Gastroesophageal sphincter (tissue), 4 donors: ENCODE measurements around a stretch of chr12.

- PRO-cap, result no peak
- RAMPAGE, long total RNA, 4 experiments, result no peak in any of the 4 experiments
Measured at GRCh38 chr12:124430381-124430994, 135.6 kb downstream of the RFLNA start.

DNA sequence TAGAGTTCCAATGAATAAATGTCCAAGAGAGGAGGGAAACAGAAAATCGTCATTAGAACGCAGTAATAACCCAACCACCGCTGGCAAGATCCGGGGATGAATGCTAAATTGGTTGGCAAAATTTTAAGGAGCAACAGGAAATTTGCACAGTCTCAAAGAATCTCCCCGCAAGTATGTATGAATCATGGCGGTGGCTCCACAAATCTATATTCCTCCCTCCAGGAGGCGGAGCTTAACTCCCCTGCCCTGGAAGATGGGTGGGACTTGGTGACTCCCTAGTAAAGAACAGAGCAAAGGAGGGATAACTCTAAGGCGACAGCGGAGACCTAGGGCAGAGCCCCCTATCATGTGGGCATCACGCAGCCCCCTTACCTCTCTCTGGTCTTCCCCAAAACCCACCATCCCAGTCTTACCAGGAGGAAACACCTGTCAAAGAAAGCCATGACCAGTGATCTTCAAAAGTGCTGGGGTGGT lies 125.9 kb downstream of the NCOR2 start:
- PRO-cap, result no peak
- RAMPAGE, long total RNA, 4 experiments, result no peak in any of the 4 experiments

DNA sequence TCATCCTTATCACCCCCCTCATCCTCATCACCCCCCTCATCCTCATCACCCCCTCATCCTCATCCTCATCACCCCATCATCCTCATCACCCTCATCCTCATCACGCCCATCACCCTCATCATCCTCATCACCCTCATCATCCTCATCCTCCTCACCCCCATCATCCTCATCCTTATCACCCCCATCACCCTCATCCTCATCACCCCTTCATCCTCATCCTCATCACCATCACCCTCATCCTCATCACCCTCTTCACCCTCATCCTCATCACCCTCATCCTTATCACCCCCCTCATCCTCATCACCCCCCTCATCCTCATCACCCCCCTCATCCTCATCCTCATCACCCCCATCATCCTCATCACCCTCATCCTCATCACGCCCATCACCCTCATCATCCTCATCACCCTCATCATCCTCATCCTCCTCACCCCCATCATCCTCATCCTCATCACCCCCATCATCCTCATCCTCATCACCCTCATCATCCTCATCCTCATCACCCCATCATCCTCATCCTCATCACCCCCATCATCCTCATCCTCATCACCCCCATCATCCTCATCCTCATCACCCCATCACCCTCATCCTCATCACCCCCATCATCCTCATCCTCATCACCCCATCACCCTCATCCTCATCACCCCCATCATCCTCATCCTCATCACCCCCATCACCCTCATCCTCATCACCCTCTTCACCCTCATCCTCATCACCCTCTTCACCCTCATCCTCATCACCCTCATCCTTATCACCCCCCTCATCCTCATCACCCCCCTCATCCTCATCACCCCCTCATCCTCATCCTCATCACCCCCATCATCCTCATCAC lies 99.3 kb downstream of the NCOR2 start:
- PRO-cap, result no peak
- RAMPAGE, long total RNA, 4 experiments, result no peak in any of the 4 experiments

DNA sequence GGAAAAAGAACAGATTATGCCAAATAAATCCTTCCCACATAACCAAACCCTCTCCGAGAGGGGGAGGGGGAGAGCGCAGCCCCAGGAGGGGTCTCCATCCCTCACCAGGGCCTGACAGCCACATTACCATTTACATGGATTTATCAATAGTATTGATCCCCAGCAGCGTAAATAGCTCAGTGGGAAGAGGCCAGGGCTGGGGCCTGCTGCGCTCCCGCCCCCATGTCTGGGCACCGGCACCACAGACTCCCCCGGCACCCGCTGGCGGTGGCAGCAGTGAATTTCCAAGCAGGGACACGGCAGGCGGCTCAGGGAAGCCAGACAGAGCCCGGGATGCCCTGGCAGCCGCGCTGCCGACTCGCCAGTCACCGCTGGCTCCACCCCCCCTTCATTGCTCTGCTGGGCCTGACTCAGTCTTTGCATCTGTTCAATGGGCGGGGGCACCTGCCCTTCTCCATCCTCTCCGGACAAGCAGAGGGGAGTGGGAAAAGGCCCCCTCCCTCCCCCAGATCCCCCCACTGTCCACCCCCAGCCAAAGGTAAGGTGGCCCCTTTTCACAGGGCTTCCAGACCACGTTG lies 2.3 kb downstream of the NCOR2 start:
- PRO-cap, result no peak
- RAMPAGE, long total RNA, 4 experiments, result no peak in any of the 4 experiments

DNA sequence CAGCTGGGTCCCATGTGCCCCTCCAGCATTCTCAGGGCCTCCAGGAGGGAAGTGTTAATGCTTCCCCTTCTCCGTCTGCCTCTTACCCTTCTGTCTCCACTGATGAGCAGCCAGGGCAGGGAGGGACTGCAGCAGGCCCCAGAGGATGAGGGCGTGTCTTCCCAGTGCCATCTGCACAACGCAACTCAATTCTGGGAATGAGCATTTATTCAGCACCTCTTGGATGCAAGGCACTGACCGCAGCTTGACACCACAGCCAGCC lies 35.9 kb upstream of the NCOR2 start:
- PRO-cap, result no peak
- RAMPAGE, long total RNA, 4 experiments, result no peak in any of the 4 experiments

GRCh38 chr12:124646318-124647005 lies 79.0 kb upstream of the NCOR2 start:
- PRO-cap, result no peak
- RAMPAGE, long total RNA, 4 experiments, result no peak in any of the 4 experiments

- PRO-cap, result no peak
- RAMPAGE, long total RNA, 4 experiments, result no peak in any of the 4 experiments
Measured at GRCh38 chr12:124765100-124765921, 98.4 kb downstream of the SCARB1 start.

DNA sequence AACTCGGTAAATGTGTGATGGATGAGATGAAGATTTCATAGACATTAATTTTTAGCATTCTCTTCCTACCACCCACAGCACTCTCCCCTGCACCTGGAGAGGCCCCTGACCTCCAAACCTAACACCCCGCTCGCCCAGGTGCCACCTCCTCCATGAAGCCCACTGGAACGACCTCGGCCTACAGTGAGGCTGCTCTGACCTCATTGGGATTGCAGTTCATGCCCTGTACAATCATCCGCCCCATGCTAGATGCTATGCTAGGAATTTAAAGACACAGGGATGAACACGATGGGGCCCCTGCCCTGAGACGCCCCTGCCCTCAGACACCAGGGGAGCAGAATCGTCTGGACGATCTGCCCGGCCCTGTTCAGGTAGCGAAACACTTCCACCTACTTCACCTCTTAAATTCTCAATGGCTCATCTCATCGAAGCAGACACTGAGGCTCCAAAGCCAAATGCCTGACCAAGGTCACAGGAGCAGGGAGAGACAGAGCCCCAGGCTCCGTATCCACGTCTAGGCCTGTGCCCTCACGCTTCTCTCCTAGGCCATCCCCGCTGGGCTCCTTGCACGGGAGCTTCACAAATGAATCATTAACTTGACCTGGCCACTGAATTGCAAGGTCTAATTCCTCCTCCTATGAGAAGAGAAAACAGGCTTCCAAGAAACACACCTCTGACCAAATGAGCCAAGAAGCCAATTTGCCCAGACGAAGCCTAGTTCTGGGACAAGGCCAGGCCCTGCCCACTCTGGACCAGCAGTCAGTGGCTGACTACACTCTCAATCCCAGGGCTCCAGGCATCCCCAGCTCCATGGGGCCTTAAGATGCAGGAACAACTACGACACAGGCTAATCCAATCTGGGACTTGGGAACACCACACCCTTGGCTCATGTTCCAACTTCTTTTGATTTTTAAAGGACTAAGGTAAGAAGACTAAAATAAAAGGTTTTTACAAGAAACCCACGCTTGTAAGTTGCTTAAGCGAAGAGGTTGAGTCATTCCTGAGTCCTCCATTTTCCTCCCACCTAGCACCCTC lies 35.2 kb downstream of the SCARB1 start:
- PRO-cap, result no peak
- RAMPAGE, long total RNA, 4 experiments, result no peak in any of the 4 experiments

DNA sequence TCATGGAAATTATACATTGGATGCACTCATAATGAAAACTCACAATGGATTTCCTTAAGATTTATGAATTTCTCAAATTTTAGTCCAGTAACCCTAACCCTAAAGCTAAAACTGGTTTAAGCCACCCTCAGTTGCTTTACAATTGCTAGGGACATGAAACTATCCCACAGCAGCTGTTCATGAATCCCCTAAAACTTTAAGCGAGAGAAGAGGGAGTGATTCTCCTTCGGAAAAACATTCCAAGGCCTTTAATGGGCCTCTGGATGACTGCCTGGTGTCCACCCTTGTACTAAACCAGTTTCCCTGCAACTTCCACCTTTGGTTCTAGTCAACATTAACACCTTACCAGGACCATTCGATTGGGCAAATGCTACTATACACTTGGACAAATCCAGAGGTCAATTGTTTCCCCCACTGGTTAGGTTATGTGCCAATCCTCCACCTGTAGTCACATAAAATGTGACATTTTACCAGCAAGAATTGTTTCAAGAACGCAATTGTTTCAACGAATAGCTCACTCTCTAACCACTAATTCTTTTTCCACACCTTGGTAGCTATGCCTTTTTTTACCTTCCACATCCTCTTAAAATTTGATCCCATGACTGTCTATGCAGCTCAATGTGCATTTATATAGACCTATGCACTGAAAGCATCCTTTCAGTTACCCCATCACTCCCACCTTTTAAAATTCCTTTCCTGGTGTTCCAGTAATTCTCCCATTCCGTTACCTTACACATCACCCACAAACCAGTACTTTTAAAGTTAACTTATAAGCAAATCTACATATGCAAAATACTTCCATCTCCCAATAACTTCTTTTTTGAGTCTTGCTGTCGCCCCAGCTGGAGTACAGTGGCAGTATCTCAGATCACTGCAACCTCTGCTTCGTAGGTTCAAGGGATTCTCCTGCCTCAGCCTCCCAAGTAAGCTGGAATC lies 3.7 kb downstream of the UBC start:
- PRO-cap, result unidirectional peak, minus-strand start at position 358 of the sequence
- RAMPAGE, long total RNA, 4 experiments, result no peak in any of the 4 experiments

DNA sequence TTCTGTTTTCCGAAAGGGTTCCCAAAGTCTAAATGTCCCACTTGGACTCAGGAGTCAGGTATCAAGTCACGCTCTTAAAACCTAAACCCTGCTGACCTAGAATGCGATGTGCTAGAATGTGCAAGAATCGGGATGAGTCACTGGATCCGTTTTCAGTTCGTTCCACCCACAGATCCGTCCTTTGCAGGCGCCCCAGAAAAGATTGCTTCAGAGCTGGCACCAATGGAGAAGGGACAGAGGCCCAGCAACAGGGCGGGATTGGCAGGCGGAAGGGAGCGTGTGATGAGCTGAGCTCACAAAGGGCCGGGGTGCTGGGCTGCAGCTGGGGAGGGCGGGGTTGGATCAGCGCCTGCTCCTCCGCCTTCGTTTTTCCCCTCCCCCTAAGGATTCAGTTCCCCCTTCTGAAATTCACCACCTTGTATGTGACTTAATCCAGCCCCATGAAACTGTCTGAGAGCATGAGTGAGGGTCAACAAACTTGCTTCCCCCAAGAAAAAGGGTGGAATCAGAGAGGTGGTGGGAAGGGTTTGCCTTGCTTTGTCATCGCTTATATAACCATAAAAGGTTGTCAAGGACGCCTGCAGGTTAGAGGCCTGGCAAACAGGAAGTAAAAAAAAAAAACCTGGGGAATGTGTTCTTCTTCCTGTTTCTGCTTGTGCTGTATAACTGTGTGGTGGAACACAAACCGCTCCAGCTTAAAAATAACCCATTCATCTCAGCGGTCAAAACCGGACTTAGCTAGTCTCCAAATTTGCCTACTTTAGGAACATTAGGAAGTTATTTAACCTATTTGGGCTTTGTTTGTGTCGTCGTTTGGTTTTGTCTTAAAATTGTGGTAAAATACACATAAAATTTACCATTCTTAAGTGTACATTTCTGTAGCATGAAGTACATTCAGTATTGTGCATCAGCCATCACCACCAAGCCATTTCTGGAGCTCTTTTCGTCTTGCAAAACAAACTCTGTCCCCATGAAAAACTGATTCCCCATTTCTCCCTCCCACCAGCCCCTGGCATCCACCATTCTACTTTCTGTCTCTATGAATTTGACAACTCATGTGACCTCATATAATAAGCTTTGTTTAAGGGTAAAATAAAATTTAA lies 3.0 kb upstream of the UBC start:
- PRO-cap, result bidirectional peak, plus-strand start at position 298 of the sequence, minus-strand start at position 110 of the sequence; bidirectional peak, plus-strand start at position 656 of the sequence, minus-strand start at position 559 of the sequence
- RAMPAGE, long total RNA, 4 experiments, result no peak in any of the 4 experiments

DNA sequence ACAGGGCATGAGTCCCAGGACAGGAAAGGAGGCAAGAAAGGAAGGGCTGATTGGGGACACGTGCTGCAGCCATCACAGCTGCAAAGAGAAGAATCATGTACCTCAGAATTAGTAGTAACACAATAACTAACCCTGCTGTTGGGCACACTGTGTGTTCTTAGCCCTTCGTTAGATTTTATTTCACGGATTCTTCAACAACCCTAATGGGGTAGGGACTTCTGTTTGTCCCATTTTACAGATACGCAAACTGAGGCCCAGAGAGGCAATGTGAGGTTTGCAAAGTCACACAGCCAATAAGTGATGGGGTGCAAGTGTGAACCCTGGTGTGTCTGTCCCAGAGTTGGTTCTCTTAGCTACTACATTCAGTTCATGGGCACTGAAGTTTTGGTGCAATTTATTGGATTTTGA lies 5.8 kb downstream of the TMEM132B start:
- PRO-cap, result no peak
- RAMPAGE, long total RNA, 4 experiments, result no peak in any of the 4 experiments

- PRO-cap, result no peak
- RAMPAGE, long total RNA, 4 experiments, result no peak in any of the 4 experiments
Measured at GRCh38 chr12:125194194-125195037, 8.2 kb downstream of the TMEM132B start.

- PRO-cap, result no peak
- RAMPAGE, long total RNA, 4 experiments, result no peak in any of the 4 experiments
Measured at GRCh38 chr12:126583251-126583681, 1397.1 kb downstream of the TMEM132B start.

DNA sequence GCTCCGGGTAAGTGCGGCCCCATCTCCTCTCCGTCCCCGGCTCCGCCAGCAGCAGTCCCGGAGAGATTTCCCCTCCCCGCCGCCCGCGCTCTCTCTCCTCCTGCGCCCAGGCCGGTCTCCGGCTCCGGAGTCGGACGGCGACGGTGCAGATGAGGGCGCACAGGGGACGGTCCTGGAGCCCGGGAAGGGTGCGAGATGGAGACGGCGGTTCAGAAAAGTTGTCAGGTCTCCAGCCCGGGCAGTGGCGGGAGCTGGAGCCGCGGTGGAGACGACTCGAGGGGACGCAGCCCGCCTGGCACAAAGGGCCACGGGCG lies 1540.3 kb downstream of the TMEM132B start:
- PRO-cap, result no peak
- RAMPAGE, long total RNA, 4 experiments, result no peak in any of the 4 experiments

- PRO-cap, result no peak
- RAMPAGE, long total RNA, 4 experiments, result no peak in any of the 4 experiments
Measured at GRCh38 chr12:127147384-127147960, 1119.5 kb upstream of the TMEM132C start.

DNA sequence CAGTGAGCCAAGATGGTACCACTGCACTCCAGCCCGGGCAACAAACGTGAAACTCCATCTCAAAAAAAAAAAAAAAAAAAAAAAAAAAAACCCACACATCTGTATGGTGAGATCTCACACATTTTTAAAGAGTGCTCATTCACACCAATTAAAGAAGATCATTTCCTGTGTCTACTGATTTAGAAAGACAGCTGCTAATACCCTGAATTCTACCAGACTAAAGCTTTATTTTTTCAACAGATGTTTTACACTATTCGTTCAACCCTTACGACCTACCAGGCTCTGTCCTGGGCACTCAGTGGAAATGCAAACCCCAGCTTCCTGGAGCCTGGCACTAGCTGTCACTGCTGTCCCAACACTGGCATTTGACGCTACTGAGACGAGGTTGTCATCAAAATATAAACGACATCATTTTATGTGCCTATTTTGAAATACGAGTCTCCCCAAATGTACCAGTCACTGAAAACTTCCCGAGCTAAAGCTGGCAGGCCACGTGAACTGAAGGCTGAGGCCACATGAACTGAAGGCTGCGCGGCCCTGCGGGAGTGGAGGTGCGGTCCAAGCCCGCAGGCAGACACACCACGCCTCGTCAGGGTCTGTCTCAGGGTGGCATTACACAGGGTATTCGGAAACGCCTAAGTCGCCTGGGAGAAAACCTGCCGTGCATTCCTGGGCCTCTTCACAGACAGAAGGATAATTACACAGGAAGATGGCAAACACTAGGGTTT lies 27.2 kb downstream of the SLC15A4 start:
- PRO-cap, result no peak
- RAMPAGE, long total RNA, 4 experiments, result no peak in any of the 4 experiments

DNA sequence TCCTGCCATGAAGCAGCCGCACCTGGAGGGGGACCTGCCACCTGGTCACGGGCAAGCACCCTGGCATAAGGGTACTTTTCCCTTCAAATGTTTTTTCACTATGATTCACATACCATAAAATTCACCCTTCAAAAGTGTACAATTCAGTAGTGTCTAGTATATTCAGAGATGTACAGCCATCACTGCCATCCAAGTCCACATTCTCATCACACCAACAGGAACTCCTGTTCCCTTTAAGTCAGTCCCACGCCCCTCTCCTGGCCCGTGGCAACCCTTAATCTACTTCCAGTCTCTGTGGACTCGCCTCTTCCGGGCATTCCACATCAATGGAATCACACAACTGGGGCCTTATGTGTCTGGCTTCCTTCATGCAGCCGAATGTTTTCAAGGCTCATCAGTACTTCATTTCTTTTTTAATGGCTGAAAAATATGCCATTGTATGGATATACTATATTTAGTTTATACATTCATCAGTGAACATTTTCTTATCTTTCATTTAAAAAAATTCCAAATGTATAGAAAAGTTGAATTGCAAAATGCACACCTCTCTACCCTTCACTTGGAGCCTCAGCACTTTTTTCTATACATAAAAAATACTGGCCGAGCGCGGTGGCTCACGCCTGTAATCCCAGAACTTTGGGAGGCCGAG lies 5.1 kb downstream of the SLC15A4 start:
- PRO-cap, result no peak
- RAMPAGE, long total RNA, 4 experiments, result no peak in any of the 4 experiments

GRCh38 chr12:128871554-128871909 lies 18.3 kb downstream of the GLT1D1 start:
- PRO-cap, result no peak
- RAMPAGE, long total RNA, 4 experiments, result no peak in any of the 4 experiments

DNA sequence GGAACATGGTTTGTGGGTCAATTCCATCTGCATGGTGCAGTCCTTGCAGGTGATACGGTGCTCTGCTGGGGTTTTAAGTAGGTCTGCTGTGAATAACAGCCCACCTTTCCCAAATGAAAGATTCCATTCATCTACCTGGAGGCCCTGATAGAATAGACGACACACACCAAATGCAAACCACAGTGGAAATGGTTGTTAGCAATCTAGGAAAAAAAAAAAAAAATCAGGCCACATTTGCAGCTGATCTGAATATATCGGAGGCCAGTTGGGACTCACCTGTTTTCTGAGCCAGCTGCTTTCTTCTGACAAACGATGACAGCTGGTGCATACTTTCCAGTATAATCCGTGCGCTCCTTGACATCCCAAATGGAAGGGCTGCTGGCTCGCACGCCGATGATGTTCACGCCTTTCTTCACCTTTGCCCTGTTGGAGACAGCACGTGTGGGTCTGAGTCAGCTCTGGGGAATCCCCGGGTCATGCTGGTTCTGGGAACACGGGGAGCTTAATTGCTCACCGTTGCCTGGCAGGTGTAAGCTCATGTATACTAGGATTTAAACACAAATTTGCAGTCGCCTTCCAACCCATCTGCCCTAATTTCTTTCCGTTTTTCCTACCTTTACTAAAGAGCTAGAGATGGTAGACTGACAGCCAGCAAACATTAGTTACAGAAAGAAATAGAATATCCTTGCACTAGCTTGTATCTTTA lies 372.9 kb downstream of the TMEM132D start:
- PRO-cap, result no peak
- RAMPAGE, long total RNA, 4 experiments, result no peak in any of the 4 experiments

DNA sequence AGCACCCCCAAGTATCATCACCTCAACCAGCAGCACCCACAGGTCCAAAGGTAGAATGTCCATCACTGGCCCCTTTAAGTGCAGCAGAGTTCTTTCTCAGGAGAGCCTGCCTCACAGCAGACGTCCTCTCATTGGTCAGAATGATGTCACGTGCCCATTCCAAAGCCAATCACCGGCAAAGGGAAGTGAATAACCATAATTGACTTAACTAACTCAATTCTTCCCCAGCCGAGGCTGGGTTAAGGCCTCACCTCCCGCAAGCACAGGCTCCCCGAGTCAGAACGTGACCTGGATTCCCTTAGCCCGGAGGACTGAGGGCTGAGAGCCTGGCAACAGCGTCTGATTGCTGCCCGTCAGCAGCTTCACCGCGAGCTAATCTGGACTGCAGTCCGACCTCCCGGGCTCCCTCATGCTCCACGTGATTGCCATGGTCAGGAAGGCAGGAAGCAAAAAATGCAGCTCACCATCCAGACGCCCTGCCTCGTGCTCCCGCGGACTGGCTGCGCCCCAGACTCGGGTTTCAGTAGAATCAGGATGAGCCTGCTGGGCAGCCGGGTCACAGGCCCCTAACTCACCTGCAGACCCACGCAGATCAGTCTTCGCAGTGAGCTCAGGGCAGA lies 92.1 kb upstream of the FZD10 start:
- PRO-cap, result no peak
- RAMPAGE, long total RNA, 4 experiments, result no peak in any of the 4 experiments